Skin of body (tissue), 2 donors: Measurements from ENCODE around the gene CBX3.

DNA sequence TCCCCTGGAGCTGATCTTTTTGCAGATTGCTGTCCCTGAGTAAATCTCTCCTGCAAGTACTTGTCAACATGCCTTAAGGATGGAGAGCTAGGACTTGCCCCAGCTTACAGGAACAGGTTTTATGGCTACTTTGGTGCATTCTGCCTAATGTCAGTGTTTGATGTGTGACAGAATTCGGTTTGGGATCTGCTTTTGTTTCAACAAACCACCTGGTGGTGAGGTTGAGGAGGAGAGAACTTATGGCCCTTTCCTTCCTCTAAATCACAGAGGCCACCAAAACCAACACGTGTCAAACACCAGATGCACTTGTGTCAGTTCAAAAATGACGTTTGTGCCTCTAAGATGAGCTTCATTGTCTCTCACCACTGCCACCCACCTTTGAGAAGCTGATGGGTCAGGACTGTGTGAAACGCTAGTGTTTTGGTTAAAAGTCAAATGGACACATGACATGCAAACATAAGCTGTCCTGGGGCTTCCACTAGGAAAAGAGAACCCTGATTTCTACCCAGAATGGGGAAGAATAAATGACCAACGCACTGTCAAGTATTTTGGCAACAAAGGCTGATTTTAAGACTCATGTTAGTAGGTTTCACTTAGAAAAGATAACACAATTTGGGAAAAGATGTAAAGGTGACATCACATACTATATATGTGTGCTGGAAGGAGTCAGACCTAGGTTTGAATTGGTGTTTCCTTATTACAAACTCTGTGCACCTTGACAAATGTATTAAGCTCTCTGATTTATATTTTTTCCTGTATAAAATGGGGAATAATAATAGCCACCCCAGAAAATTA, 83.8 kb downstream of the OSBPL3 start:
- RAMPAGE, long total RNA, result no peak

- RAMPAGE, long total RNA, result no peak
Measured at GRCh38 chr7:25028299-25029041, 48.5 kb upstream of the OSBPL3 start.

- RAMPAGE, long total RNA, result no peak
Measured at GRCh38 chr7:25114959-25116026, 9.8 kb downstream of the CYCS start.

- RAMPAGE, long total RNA, result no peak
Measured at GRCh38 chr7:25495259-25495678, 267.0 kb upstream of the NPVF start.

GRCh38 chr7:25597660-25598273, 369.5 kb upstream of the NPVF start:
- RAMPAGE, long total RNA, result no peak

DNA sequence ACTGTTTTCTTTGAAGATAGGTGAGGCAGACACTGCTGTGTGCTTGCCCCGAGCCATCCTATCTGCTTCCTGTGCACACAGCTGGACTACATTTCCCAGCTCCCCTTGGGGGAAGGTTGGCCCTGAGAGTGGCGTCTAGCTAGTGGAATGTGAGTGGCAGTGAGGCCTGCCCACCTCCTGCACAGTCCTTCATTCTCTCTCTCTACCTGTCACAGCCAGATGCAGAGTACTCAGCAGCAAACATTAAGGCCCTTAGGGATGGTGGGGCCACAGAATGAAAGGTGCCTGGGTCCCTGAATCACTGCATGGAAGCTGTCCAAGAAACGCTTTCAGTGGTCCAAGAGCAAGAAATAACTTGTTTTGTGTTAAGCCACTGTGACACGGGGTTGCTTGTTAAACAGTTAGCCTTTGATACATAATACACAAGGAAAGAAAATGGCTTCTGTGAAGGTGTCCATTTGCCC, 257.7 kb upstream of the NFE2L3 start:
- RAMPAGE, long total RNA, result no peak

GRCh38 chr7:25950898-25951790, 200.9 kb upstream of the NFE2L3 start:
- RAMPAGE, long total RNA, result no peak

GRCh38 chr7:26200857-26201845, at the start of gene CBX3:
CBX3 (plus strand) TSS chr7:26201745.
- RAMPAGE, long total RNA, result start-site peak on the plus strand at chr7:26201722-26201787, 3,425 and 238 reads in 2 replicates

DNA sequence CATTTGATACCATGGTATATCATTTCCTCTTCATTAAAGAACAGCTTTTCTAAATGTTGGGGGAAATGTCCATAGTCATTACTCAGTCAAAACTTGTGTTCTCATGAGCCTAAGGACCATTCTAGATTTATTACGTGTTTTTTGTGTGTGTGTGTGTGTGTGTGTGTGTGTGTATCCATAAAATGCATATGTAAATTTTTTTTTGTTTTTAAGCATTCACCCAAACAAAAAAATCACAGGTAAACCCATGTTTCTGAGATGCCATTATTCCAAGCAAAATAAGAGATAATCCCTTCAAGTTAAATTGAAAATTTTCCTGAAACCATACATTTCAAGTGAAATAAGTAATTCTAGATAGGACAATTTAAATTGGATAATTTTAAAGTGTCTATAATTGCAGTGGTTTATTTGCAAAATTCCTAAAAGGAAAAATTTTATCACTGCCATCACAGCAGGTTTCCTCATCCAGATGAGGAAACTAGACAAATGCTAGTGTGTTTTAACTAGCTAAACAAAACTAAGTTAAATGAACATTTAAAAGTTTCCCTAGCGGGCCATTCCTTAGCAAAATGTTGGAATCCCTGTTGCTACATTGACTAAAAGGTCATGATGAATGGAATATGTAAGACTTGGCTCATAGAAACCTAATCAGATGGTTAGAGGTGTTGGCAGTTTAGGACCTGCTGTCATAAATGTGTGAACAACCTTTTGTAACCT, 11.1 kb downstream of the CBX3 start:
- RAMPAGE, long total RNA, result no peak

DNA sequence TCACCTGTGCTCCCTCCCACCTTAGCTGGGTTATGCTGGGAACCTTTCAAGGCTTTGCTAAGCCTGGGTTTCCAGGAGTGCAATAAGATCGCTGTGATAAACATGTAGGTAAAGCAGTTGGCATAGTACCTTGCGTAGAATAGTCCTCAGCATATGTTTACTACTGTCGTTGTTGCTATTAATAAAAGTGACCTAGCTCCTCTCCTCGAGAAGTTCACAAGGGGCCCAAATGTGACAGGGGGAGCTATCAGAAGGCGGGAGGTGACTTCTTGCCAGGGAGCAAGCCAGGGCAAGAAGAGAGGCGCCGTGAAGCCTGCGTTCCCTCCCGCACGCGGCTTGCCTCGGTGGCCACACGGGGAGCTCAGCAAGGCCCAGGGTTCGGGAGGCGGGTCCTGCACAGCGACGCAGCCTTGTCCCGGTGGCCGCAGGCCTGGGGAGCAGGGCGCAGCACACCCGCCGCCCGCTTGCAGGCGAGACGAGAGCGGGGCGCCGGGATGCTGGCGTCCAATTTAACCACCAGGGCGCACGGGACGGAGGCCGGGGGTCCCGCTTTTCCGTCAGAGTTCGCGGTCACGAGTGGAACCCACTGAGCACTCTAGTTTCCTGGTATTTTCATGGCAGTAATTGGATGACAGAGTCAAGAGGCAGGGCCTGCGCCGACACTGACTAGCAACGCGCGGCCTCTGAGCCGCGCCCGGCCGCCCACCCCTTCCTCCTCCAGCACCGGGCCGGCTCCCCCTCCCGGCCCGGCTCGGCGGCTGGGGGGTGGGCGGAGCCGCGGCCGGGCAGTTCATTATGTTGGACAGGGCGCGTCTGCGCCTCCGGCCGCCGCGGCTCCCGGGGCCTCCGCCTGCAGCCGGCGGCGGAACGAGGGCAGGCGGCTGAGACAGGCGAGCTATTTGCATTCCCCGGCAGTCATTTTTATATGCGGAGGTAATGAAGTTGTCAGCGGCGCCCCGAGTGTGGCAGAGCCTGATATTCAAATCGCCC, 106.4 kb downstream of the SNX10 start:
- RAMPAGE, long total RNA, result no peak

DNA sequence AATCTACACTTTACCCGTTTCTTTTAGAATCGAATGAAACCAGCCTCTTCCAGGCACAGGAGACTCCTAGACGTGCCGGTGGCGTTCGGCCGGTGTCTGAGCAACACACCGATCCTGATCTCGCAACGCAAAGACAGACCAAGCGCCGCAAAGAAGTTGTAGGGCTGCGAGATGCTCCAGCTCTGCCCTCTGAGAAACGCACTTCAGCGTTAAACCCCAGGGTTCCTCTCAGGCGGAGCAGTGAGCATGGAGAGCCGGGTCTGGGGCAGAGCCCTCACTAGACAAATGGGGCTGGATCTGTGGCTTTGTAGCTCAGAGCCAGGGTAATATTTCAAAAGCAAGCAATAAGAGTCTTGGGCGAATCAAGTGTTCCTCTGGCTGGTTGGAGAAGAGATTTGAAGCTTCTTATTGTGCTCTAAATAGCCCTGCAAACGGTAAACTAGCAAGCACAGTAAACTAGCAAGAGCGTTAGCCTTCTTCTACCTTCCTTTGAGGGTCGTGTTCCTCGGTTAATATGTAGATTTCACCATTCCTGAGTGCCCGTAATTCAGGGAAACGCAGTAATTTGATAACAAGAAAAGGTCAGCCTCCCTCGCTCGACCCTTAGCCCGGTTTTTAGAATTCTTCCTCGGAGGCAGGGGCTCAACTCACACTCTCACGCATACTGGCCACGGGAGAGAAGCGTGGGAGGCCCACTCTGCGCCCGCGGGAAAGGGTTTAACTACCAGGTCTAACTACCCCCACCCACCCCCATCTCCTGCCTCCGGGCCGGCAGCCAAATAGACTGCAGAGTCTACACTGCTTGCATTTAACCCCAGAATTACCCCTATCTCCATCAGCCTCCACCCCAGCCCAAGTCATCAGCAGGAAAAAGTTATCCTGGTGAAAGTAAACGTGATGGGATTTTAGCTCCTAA, 6.7 kb downstream of the SKAP2 start:
- RAMPAGE, long total RNA, result no peak

GRCh38 chr7:27119180-27119944, 11.2 kb downstream of the HOXA4 start:
- RAMPAGE, long total RNA, result no peak

- RAMPAGE, long total RNA, result no peak
Measured at GRCh38 chr7:27122452-27123468, 7.8 kb downstream of the HOXA4 start.

GRCh38 chr7:27143938-27144696, 636 bp upstream of the HOXA5 start:
- RAMPAGE, long total RNA, result no peak

DNA sequence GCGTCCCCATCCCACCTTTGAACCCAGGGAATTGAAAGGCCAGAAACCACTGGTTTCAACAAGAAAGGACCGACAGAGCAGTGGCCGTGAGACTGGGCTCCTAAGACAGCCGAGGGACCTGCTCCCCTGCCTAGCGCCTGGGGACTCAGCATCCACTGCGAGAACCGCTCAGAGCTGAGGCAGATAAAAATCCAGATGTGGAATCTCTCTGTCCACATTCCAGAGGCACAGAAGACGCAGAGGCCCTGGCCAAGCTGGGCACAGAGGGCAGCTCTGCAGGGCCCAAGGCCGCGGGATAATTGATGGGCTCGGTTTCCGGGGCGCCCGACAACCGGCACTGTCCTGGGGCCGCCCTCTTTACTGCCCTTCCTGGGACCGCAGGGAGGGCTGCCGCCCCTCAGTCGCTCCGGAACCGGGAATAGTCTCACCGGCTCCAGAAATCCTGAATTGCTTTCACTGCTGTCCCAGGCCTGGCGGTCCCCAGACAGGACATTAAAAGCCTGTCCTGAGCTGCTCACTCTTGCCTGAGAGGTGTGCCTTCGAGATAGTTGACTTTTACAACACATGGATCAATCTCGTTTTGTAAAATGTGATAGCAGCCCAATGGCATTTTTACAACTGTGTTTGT, 1.2 kb upstream of the HOXA6 start:
- RAMPAGE, long total RNA, result no peak

DNA sequence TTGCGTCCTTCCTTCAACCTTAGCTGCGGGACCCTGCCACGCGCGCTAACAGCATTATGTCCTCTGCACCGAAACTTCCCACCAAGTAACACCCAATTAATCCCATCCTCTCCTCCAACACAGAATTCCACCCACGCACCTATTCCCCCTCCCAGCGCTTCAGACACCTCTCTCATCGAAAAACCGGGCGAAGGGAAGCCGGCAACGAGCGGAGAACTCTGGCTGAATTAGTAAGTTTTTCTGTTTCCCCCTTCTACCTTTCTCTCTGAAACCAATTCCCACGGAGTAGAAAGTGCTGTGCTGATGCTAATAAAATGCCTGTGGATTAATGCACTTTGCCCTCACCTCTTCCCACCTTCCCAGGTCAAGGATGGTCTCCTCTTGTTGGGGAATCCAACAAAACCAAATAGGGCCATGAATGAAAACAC, 917 bp downstream of the HOXA3 start:
- RAMPAGE, long total RNA, result no peak

- RAMPAGE, long total RNA, result no peak
Measured at GRCh38 chr7:27156985-27157344, 490 bp upstream of the HOXA7 start.

- RAMPAGE, long total RNA, result no peak
Measured at GRCh38 chr7:27160665-27161778, 4.3 kb downstream of the HOXA9 start.

DNA sequence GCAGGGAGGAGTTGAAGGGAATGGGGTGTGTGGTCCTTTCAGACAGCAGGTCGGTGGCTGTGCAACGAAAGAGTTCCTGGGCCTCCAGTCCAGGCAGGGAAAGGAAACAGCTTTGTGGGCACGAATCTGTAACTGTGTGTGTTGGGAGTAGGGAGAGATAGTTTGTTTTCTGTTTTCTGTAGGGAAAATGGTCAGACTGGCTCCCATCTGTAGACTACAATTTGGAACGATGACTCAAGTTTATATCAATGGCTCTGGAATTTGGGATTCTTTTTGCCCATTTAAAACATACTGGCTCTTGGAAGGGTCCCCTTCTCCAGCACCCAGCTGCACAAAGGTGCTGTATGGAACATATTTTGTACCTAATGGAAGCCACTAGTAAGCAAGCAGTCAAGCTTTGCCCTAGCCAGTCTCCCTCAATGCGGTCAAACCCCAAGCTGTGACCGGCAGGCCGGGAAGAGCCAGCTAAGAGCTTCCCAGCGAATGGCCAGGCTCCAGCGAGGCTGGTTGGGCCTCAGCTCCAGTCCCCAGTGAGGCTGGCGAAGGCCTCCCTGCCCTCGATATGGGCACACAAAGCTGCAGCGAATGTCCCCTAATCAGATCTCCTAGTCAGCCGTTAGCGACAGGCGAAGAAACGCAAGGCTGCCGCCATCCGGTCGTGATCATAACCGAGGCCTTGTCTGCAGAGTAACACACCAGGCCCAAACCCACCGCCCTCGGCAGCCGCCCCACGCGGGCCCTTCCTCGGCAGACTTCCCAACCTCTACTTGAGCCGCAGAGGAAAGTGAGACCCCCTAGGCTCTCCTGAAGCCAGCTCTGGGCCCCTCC, 2.8 kb upstream of the HOXA9 start:
- RAMPAGE, long total RNA, result no peak

- RAMPAGE, long total RNA, result no peak
Measured at GRCh38 chr7:27175094-27176382, 1.4 kb upstream of the HOXA10 start.